Cardiac atrium fibroblast (primary cell): ENCODE measurements around the genes WIPF1, ATF2, EVX2, HOXD3 and HNRNPA3.

GRCh38 chr2:174590521-174590833 is 7.1 kb downstream of the WIPF1 start:
- RAMPAGE, long total RNA: no peak

- RAMPAGE, long total RNA: no peak
These were observed at the start of gene WIPF1 for GRCh38 chr2:174597507-174598100. WIPF1 (minus strand) TSS chr2:174597804.

GRCh38 chr2:174619688-174620118 is 22.1 kb upstream of the WIPF1 start:
- RAMPAGE, long total RNA: no peak

DNA sequence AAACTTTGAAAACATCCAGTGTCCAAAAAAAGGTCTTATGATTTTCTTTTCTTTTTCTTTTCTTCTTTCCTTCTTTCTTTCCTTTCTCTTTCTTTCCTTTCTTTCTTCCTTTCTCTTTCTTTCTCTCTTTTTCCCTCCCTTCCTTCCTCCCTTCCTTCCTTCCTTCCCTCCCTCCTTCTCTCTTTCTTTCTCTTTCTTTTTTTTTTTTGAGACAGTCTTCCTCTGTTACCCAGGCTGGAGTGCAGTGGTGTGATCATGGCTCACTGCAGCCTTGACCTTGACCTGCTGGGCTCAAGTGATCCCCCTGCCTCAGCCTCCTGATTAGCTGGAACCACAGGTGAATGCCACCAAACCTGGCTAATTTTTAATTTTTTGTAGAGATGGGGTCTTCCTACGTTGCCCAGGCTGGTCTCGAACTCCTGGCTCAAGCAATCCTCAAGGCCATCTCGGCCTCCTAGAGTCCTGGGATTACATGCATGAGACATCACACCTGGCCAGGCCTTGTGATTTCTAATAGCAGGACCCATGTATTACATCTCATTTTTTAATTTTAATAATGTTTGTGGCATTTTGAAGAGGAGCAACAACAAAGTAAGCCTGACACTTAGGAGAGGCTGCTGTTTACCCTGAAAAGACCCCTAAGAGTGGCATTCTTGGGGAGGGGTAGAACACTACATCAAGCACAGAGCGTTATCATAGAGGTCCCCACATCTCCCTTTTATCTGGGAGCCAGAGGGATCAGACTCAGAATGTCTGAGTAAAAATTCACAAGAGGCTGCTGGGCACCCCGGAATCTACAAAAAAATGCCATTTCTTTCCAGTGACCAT is 30.0 kb upstream of the WIPF1 start:
- RAMPAGE, long total RNA: no peak

DNA sequence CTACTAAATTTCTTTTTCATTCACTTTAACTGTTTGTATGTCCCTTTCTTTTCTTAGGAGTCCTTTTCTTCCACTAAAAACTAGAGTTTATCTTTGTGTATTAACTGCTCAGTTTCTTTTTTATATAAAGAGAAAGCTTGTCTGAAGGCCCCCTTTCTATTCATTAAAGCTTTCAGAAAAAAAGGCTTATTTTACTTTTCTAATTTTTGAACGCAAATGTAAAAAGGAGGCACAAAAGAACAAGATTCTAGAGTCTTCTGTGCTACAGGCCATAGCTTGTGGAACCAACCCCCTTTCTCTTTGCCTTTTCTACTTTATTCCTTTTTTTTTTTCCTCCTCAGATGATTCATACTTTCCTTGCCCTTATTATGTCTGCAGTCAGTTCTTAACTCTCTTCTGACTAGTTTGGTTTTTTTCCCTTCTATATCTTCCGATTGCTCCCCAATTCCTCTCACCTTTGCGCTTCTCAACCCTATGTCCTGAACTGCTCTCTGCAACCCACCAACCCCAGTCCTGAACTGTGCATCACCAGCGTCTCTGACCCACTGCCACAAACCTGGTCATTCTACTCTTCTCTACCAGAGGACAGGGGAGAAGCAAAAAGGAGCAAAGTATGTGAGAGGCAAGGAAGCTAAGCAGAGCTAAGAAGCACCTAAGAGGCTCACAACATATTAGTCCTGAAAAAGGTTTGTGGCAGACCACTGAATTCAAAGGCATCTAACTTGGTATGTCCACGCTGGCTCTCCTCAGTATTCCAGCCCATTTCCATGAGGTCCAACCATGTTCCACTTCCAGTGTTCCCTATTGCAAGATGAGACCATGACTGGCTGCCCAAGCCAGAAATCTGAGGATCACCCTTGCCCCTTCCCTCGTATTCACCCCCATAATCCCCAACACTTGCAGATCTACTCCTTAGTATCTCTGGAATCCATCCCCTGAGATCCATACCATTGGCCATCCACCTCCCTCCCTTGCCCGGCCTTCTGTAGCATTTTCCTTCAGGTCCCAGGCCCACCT is 57.0 kb upstream of the WIPF1 start:
- RAMPAGE, long total RNA: no peak

DNA sequence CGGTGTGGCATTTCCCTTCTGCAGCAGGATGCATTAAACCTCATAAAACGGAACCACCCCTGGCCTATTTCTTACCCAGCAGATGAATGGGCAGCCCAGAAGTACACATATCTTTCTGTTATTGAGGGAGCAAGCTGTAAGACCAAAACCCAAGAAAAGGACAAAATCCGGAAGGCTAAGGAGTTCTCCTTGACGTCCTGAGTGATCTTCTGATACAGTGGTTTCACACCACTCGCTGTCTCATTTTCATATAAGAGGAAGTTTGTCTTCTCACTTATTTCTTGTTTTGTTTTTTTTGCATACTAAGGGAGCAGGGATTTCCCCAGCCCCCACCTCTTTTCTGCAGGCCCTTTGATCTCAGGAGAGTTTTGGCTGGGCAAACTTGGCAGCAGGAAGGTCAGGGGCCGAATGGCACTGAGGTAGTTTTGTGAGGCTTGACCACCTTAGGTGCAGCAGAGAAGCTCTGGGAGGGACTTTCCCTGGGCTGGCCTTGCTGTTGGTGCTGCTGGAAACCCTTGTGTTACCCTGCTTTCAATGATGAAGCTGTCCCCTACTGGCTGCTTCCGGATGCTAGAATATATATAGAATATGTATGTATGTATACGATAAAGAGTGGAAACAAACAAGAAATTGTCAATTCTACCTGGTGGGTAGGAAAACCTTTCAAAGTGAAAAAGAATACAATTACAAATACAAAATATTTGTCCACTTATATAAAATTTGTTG is 13.3 kb downstream of the CHRNA1 start:
- RAMPAGE, long total RNA: no peak

DNA sequence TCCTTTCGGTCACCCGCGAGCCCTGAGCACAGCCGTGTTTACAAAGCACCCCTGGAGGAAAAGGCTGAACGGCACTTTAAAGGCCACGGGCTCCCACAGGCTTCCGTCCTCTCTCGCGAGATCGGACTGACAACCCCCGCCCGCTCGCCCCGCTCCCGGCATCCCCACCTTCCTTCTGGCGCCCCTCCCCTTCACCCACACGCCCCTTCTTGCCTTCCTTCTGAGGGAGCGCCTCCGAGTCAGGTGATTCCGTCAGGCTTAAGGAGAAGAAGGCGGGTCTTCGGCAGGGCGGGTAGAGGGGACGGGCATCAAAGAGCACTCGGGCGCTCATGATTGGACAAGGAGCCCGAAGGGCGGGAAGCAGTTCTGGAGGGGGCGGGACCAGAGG is at the start of gene ATF2:
Gene ATF2 (minus strand): TSS at position 131 of the 388 bp plus-strand sequence.
- RAMPAGE, long total RNA: no peak

DNA sequence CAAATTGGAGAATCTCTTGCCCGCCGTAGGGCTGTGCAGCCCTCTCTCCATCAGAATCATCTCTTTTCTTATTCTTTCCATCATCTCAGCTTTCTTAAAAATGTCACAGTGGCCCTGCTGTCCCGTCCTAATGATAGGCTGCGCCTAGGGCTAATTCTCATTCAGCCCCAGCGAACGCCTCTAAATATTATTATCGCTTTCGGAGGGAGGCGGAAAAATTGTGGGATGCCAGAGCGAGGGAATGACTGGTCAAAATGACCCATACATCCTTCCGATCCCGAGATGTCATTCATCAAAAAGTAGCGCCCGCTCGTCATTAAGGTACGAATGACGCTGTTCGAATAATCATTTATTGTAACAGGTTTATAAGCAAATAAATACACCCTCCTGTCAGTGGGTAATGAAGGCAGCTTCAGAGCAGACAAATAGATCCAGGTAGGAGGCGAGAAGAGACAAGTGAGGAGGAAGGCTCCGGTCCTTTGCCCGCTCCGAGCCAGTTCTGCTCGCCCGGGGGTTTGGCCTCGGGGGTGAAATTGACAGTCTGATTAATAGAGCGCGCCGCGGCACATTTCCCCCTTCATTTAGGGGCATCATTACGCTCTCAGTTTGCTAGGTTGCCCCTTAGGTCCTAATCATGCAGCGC is at the start of gene EVX2:
Gene EVX2 (minus strand): TSS at position 270 of the 643 bp plus-strand sequence.
- RAMPAGE, long total RNA: no peak

- RAMPAGE, long total RNA: no peak
These were observed 2.6 kb upstream of the HOXD8 start for GRCh38 chr2:176126891-176127404.

DNA sequence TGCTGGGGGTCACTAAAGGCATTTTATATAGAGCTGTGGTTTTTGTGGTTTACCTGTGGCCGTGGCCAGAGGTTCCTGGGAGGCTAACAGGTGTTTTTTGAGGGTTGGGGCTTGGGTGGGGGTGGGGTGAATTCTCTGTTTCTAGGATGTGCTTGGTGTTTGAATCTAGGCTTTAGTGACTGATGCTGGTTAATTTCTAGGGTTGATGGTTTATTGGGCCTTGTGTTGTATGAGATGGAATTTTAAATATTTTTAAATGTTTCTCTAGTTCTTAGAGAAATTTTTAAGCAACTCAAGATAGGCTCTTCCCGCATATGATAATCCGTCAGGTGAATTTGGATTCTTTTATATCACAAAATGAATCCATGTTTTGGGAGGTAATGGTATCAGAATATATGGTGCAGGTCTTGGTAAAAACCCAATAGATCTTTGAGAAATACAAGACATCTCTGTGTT is 7.9 kb downstream of the HOXD8 start:
- RAMPAGE, long total RNA: no peak

DNA sequence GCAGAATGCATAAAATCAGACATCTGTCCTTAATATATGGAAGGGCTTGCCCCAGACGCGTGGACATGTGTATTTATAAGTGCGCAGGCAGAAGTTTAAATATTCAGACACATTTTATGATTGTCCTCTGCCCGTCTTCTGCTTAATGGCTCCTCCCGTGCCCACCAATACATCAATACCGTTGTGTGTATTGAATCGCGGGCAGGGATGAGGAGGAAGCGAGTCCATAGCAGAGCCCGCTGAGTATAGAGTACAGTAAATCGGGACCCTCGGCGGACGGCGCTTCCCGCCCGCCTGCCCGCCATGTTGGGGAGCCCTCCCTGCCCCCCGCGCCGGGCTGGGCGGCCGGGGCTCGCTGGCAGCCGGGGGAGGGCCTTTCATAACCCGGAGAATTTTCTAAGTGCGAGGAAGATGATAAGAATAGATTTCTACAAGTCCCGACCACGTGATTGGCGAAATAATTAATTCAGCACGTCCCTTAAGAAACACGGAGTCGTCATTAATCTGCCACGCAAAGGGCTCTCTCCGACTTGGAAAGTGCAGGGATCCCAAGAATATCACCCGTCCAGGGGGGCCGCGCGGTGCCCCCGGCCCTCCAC is at the start of gene HOXD3:
Gene HOXD3 (plus strand): TSS at position 490 of the 599 bp plus-strand sequence.
- RAMPAGE, long total RNA: no peak

GRCh38 chr2:176157417-176158418 is 611 bp downstream of the HOXD3 start:
- RAMPAGE, long total RNA: no peak

DNA sequence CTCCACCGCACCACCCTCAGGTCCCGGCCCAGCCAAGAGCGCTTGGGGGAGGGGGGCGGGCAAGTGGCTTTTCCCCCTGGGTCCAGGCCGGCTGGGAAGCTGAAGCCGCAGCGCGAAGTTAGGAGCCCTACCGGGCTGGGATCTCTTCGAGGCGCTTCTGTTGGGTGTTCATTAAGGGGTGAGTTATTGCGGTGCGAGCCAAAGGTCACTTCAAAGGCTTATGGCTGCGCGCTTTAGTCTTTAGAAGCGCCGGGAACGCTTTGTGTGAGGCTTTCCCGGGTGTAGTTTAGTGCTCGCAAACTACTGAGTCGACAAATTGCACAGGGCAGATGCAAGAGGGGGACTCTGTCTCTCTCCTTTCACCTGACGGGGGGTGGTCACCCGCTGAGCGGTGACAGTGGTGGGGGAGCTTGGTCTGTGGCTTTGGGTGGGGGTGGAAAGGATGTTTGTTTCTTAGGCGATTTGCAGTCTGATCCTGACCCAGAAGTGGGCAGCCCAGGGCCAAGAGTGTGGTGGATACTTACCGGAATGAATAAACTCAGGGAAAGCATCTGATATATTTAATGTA is 6.0 kb downstream of the HOXD3 start:
- RAMPAGE, long total RNA: no peak

GRCh38 chr2:176170448-176171040 is 13.4 kb downstream of the HOXD3 start:
- RAMPAGE, long total RNA: no peak

DNA sequence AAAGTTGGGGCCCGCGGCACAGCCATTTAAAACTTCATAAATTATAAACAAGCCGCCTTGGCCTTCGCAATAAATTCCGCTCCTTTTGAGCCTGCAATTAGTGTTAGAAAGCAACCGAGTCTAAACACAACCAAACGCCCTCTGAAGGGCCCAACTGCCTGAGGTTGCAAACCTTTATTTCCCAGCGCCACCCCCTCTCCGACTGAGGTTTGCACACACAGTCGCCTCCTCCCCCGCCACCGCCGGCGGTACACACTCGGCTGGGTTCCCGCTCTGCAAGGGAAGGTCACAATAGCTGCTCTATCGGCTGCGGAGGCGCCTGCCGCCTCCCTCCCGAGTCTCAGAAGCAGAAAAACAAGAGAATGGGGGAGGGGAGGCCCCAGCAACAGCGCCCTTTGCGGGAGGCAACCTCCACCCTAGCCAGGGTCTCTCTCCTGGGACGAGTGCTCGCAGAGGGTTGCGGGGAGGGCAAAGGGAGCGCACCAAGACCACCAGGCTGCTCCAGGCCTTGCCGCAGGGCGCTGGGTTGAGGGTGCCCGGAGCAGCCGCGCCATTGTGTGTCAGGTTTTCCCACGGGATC is 13.5 kb upstream of the HOXD1 start:
- RAMPAGE, long total RNA: no peak

DNA sequence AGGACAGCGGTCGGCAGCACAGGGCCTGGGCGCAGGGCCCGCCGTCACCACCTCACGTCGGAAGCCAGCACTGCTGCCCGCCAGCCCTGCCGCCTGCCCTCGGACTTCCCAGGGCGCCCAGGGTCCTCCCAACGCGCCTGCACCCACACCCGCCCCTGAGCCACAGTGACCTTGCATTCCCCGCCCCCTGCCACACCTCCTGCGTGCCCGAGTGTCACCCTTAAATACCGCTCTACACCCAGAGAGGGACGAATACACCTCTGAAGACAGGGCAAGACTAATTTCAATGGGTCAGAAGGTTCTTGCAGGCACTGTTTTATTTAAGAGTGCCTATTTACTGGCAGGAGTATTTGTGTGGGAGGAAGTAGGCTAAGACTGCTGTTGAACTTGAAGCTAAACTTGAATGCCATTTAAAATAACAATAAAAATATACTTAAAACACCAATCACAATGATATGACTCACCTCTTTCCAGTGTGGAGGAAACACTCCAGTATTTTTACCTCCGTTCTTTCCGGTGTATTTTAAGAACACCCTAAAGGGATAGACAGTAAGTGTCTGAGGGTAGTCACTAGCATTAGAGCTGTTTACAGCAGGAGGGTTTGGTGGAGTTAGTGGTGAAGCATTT is 9.8 kb upstream of the HOXD1 start:
- RAMPAGE, long total RNA: no peak

GRCh38 chr2:176472998-176473642 is 203.9 kb downstream of the MTX2 start:
- RAMPAGE, long total RNA: no peak

DNA sequence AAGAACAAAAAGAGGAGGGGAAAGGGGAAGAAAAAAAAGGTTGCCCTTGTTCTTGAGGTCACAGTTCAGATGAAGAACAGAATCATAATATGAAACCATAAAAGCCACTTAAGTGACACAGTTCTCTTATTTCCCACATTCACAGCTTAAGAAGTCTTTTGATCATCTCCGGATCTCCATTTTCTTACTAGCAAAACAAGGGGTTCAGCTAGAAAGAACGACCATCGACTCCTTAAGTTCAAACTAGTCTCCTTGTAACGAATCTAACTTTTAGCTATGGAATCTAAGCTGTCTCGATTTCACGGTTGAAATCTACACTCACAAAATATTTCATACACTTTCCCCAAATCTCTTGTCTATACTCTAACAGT is 386.1 kb upstream of the HNRNPA3 start:
- RAMPAGE, long total RNA: no peak

- RAMPAGE, long total RNA: no peak
These were observed at the start of gene HNRNPA3 for GRCh38 chr2:177212518-177213606. HNRNPA3 (plus strand) TSS chr2:177212794.

GRCh38 chr2:177290354-177290746 is 25.8 kb upstream of the NFE2L2 start:
- RAMPAGE, long total RNA: no peak